Occipital lobe (tissue), 2 donors: ENCODE measurements around a stretch of chr1.

- RAMPAGE, long total RNA = no peak
Measured at GRCh38 chr1:33329962-33330546, 9.2 kb upstream of the A3GALT2 start.

DNA sequence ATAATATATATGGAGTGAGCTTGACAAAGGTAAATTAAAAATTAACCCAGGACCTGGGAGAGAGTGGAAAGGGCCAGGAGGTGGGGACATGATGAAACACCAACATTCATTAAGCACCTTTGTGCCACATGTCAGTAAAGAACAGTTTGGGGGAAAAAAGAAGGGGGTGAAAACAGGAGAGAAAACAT, 26.4 kb upstream of the A3GALT2 start:
- RAMPAGE, long total RNA = no peak

DNA sequence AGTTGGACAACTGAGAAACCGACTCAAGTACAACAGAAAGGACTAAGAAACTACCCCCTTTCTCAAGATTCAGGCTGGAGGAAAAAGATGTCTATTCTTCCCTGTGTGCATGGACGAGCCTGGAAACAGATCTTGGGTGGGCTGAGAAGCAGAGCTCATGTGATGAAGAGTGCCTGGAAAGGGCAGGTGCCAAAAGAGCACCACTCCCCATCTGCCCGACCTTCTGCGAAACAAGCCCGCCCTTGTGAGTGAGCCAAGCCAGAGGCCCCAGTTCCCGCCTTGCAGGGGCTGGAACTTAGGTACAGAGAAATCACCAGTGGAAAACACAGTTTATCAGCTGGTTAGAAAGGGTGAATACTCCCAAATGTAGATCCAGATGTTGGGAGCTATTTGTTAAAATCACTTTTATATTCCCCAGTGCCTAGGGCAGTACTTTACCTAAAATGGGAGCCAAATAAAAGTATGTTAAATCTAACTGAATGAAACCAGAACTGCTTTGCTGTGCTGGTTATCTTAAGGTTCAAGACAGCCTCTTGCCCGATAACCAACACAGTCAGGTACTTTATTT, 26.8 kb upstream of the A3GALT2 start:
- RAMPAGE, long total RNA = no peak

- RAMPAGE, long total RNA = no peak
Measured at GRCh38 chr1:33348174-33348570, 27.3 kb upstream of the A3GALT2 start.

GRCh38 chr1:33382406-33383152, 48.3 kb downstream of the PHC2 start:
- RAMPAGE, long total RNA = no peak

DNA sequence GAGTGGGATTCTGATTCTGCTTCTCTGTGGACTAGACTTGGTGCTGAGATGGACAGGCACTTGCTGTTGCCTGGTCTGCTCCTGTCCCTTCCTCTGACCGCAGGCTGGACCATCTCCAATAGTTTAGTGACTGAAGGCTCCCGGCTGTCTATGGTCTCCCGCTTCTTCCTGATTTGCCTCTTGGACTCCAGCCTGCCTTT, 6.3 kb upstream of the ZSCAN20 start:
- RAMPAGE, long total RNA = no peak

GRCh38 chr1:33569966-33570450, 97.6 kb downstream of the ZSCAN20 start:
- RAMPAGE, long total RNA = no peak

DNA sequence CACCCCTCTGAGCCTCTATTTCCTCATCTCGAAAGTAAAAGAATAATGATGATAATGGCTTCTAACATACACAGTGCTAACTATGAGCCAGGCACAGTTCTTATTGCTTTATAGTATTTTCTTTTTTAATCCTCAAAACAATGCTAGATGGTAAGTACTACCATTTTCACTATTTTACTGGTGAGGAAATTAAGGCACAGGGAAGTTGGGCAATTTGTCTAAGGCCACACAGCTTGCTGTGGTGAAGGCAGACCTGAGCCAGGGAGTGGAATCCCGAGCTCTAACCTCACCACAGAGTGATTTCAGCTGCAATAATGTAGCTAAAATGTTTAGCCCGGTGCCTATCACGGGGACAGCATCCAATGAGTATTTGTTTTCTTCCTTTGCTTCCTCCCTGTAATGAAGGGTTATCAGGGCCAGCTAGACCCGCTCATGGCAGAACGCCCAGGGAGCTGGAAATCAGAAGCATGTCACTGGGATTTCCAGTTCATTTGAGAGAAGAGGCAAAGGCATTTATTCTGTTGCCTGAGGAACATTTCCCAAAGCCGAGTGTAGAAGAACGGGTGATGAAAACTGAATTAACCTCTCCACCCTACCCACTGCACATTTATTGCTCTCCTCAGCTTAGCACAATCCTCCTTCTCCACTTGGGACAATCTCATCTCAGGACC, 183.0 kb downstream of the ZSCAN20 start:
- RAMPAGE, long total RNA = no peak

DNA sequence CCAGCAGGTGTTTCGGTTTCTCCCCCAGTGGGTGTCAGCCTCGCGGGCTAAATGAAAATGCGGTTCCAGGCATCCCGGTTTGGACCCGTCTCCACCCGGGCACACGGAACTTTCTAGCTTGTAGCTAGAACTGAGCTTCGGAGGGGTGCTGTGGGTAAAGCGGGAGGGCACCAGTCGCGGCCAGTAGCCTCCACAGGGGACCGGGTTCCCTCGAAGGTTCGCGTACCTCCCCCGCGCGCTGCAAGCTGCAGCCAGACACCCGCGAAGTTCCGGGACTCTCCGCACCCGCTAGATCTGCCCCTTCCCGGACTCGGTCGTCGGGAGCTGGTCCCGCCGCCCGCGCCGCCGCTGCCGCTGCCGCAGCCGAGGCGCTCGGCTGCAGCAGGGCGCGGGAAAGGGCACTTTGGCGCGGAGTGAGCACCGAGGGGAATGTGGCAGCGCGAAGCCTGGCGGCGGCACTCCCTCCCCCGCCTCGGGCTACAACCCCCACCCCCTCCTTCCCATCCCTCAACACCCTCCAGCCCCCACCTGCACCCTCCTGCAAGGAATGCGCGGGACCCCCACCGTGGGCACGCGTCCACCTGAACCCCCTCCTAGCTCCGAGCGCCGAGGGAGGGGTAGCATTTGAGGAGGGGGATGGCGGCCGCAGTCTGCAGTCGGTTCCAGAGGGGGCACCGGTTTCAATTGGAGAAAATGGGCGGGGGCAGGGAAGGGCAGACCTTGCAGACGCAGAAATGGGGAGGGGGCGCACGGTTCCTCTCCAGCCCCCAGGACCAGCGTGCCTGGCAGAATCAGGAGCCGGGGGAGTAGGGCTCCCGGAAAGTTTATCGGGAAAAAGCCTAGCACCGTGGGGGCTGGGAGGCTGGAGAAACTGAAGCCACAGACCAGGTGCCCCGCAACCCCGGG, 1.1 kb downstream of the CSMD2 start:
- RAMPAGE, long total RNA = no peak

- RAMPAGE, long total RNA = no peak
Measured at GRCh38 chr1:34682541-34682846, 72.4 kb upstream of the GJB5 start.

DNA sequence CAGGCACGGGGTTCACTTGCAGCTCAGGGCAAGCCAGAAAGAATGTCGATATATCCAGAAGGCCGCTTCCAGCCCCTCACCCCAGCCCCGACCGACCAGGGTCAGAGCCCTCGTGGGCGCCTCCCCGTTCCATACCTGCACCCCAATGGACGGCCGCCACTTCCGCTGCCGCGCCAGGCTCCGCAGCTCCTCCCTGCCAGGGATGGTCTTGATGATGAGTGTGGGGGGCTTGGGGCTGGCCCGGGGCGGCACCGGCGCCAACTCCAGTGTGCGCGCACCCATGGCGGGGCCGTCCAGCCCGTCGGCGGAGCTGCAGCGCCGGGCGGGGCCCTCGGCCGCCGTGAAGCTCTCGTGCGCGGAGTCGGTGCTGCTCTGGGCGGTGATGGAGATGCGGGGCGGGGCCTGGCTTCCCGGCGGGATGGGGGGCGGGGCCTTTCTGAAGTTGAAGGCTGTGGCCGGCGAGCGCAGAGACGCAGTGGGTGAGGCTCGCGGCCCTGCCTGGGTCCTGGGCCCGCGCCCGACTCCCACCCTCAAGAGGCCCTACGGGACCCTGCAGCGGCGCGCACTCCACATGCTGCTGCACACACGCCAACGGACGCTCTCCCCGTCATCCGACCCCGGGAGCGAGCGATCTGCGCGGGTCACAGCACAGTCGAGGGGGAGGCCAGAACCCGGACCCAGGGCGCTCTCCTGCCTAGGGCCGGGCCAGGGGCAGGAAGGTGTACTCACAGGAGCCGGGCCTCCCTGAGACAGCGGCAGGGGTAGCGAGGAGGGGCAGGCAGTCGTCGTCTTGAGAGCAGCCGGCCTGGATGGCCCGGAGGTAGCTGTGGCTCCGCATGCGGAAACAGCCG, 26.0 kb upstream of the SMIM12 start:
- RAMPAGE, long total RNA = no peak

- RAMPAGE, long total RNA = no peak
Measured at GRCh38 chr1:35104196-35105047, 25.2 kb downstream of the ZMYM1 start.

- RAMPAGE, long total RNA = no peak
Measured at GRCh38 chr1:35177734-35178627, 15.0 kb downstream of the SFPQ start.

DNA sequence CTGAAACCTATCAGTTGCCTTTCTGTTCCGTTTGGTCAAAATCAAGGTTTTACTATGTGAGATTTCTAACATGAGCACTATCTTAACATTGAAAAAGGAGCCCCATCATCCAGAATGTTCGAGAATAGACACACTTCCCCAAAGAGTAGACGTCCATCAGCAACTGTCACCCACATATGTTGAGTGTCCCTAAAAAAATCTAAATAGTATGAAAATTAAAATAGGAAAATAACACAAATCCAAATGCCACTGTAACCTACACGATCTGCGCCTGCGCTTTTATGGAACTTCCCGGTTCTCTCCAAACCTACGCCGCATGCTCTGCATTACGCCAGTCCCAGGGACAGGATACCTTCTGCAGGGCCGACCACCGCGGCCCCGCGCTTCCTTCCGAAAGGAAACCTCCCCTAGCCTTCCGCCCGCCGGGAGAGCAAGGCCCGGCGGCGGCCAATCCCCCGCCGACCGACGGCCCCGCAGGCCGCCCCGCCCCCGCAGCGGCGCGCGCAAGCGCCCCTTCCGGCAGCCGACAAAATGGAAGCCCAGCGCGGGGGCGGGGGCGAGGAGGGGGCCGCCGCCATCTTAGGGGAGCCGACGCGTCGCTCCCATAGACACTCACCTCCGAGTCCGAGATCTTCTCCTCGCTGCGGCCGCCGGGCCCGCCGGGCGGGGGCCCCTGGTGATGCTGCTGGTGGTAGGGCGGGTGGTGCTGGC, 1.2 kb downstream of the SFPQ start:
- RAMPAGE, long total RNA = no peak

GRCh38 chr1:35192795-35192951, 272 bp downstream of the SFPQ start:
- RAMPAGE, long total RNA = no peak

- RAMPAGE, long total RNA = no peak
Measured at GRCh38 chr1:35357318-35357896, 88.9 kb downstream of the ZMYM4 start.

DNA sequence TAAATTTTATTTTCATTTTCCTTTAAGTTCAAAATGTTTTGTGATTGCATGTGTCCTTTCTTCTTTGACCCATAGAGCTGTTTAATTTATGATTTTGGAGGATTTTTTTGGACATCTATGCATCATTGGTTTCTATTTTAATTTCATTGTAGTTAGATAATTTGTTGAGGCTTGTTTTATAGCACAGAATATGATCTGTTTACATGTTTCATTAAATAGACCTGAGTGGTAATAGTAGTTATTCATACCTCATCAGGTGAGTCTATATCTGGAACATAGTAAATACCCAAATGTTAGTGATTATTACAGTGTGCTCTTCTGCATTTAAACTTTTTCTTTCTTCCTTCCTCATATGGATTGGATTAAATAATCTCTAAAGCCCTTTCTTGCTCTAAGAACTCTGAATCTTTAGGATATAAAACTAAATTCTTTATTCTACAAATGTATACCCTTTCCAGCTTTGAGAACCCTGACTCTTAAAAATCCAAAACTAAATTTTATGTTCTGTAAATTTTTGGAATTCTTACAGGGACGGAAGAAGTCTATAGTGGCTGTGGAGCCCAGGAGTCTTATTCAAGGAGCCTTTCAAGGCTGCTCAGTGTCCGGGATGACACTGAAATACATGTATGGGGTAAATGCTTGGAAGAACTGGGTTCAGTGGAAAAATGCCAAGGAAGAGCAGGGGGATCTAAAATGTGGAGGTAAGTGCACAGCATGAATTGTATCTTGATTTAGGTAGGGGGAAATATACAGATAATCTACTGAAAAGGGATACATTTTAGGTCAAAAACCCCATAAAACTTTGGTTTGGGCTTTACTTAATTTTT, 136.2 kb downstream of the ZMYM4 start:
- RAMPAGE, long total RNA = no peak

GRCh38 chr1:35448352-35449063, 108.7 kb downstream of the KIAA0319L start:
- RAMPAGE, long total RNA = no peak

DNA sequence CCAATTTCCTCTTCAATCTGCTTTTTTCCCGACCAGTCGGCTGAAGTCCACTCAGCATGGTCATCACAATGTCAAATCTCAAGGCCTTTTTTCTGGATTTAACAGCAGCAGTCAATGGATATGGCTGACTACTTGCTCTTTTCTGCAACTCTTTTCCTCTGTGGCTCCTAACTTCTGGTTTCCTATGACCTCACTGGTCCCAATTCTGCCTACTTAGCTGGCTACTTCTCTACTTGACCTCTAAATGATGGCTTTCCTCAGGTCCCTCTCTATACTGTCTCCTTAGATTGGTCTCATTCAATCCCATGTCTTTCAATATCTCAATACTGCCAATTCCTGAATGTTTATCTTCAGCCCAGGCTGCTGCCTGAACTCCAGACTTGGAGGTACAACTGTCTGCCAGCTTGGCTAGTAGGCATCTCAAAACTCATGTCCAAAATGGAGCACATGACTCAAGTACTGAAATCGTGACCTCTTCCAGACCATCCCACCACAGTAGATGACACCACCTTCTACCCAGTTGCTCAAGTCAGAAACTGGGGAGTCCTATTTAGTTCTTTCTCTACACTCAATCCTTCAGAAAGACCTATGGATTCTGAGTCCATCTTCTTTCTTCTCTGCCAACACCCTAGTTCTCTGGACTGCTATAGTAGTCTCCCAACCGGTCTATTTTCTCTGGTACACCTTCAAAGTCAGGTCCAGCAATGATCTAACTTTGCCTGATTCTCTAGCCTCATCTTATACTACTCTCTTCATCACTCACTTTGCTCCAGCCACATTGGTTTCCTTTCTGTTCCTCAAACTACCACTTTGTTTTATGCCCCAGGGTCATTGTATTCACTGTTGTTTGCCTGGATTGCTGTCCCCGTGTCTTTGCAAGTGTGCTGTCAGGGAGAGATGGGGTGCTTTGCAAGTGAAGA, 23.4 kb downstream of the TFAP2E start:
- RAMPAGE, long total RNA = no peak

DNA sequence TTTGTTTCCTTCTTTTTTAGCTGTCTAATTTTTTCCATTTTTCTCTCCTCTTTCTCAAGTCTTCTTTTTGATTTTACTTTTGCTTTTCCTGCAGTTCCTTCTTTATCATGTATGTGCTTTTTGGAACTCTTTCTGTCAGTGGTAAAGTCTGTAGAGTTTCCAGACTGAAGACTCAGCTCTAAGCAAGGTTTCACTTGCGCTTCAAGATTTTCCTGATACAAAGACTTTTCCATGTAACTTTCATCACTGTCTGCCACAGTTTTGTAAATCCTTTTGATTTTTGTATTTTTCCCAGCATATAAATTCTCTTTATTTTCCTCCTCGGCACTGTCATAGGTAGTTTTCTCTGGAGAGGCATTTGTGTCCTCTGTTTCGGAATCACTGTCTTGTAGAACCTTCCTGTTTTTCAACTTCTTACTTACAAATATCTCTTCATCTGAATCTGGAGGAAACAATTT, 5.5 kb downstream of the CLSPN start:
- RAMPAGE, long total RNA = no peak